ENCODE results near the gene BCL7B.

DNA sequence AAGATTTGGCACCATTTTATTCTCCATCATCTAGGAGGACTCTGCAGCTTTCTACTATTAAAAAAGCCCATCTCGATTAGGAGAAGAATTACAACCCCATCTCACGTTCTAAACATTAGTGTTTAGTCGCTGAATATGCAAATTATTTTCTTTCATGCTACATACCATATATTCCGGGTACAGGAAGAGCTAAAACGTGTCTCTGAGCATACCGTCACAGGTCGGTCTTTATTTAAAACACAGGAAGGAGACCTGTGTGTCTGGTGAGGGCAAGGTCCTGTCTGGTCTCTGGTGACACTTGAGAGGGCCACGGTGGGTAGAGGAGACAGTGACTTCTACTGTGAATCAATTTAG, 345.5 kb upstream of the GALNT17 start:
- RRBS = no CpG with 5 or more reads among the region's 8 CpGs

GRCh38 chr7:71303409-71303777, 171.4 kb downstream of the GALNT17 start:
- RRBS = no CpG with 5 or more reads among the region's 4 CpGs

DNA sequence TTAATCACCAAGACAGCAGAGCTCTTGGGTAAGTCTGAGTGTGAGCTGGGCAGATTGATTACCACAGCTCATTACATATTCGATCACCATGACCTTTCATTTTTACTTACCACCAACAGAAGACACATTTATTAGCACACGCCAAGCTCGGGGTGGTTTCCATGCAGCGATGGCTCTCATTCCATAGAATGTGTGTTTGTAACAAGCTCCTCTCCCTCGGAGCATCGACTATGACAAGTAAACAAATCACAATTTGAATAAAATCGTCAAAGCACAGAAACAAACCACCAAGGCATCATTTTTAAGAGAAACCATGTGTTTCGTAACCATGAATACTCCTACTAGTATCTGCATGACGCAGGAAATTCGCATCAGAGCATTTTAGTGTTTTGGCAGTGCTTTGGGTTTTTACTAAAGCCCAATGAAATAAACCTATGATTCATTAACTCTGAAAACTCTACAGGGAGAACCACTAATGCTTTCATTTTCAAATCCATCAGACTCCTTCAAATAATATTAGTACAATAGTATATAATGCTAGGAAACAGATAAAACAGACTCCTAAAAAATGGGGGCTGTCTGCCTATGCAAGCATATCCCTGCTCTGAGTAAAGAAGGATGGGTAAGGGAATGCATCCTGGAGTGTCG, 83.5 kb downstream of the TYW1B start:
- RRBS = no CpG with 5 or more reads among the region's 11 CpGs

GRCh38 chr7:72828406-72828605, 306 bp upstream of the TYW1B start:
- RRBS = no CpG with 5 or more reads among the region's 6 CpGs

DNA sequence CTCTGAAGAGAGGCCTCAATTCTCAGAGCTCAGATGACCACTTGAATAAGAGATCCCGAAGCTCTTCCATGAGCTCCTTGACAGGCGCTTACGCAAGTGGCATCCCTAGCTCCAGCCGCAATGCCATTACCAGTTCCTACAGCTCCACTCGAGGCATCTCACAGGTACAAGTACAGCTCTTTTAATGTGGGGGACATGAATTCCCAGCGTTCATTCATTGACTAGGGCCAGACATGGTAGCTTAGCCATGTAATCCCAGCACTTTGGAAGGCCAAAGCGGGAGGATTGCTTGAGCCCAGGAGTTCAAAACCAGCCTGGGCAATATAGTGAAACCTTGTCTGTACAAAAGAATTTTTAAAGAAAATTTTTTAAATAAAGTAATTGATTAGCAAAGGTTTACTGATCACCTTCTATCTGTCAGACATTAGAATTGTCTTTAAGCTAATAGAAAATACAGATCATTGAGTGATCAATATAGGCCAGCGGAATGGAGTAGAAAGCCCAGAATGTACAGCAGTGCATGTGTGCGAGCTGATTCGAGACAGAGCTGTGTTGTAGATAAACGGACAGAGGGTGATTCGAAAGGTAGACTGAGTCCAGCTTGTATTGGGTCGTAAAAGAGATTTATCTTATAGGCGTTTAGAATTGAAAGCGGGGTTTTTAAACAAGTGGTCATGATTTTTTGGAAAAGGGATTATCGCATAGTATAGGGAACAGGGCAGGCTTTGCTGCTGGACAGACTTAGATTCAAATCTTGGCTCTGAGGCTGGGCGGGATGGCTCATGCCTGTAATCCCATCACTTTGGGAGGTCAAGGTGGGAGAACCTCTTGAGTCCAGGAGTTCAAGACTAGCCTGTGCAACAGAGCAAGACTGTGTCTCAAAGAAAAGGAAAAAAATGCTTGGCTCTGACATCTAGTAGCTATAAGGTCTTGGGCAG, 5.3 kb downstream of the POM121 start:
- RRBS = no CpG with 5 or more reads among the region's 17 CpGs

GRCh38 chr7:72942870-72943650, 18.2 kb downstream of the POM121 start:
- RRBS = 83% methylated on average over 1 of the region's 42 CpGs

DNA sequence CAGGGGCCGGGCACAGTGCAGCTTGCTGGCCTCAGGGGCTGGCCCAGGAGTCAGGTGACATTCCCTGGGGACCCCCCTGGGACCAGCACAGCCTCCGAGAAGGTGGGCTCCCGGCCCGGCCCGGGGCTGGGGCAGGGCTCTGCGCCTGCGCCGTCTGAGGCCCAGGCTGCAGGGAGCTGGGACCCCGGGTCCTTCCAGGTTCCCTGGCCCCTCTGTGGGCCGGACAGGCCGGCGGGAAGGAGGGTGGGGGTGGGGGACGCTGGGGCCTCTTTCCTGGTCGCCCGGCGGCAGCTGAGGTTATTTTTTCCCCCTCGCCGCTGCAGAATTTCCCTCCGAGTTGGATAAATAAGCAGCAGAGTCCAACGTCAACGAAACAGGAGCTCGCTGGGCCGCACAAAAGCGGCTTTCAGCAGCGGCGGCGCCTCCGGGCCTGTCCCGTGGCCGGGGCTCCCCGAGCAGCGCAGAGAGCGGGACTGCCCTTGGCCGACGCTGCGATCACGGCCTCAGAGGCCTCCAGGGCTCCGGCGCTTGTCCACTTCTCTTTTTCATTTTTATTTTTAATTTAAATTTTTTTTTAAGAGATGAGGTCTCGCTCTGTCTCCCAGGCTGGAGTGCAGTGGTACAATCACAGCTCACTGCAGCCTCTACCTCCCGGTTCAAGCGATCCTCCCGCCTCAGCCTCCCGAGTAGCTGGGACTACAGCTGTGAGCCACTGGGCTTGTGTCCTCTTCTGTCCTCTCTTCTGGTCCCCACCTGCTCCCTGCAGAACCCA, 9.4 kb upstream of the FZD9 start:
- RRBS = 59% methylated on average over 20 of the region's 44 CpGs

DNA sequence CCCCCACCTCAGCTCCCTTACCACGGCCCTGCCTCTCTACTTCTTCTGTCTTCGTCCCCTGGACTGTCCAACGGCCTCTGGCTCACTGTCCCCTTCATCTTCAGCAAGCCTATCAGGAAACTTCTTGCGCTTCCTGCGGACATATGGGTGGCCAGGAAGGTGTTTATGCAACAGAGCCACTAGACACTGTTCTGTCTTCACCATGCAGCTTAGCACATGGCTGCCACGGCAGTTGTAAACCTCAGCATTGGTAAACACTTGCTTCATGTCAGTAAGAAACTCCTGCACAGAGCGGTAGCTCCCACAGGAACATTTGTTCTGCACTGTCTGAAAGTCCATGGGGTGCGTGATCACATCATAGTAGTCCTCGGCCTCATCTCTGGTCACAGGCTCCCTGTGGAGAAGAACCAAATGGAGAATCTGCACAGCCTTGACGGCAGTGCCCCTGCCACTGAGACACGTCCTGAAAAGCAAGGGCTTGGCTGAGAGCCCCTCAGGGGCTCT, 8.6 kb downstream of the FZD9 start:
- RRBS = no CpG with 5 or more reads among the region's 11 CpGs

DNA sequence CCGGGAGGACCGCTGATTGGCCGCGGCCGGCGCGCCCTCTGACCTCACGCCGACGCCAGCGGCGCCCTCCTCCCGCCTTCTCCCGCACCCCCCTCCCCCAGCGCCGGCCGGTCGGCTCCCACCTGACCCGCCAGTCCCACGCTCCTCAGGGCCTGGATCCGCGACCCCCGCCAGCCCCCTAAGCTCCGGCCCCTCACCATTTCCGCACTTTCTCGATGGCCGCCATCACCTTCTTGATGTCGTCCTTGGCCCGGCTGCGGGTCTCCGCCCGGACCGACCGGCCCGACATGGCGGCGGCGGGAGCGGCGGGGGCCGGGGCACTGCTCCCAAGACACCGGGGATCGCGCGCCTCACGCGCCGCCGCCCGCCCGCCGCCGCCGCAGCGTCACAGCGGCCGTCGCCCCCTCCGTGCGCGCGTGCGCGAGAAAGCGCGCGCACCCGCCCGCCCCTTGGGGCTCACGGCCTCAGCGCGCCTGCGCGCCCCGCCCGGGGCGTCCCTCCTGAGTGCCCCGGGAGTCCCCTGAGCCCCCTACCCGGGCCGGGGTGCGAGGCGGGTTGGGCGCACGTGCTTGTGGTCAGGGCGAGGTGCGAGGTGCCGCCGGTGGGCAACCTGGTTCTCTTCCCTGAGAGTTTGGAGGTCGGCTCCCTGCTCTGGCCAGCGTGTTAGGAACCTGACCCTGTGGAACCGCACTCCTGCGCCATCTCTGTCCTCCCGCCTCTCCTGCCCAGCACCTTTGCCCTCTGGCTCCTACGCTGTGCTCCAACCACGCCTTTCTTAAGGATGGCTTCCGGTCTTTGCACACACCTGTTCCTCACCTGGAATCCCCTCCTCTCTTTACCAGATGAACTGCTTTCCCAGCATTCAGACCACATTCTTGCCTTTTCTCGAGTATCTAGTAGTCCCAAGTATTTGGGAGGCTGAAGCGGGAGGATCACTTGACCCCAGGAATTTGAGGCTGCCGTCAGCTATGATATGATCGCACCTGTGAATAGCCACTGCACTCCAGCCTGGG, at the start of gene BCL7B:
Gene BCL7B, minus strand, starts transcription at position 401 of the 1,013 bp plus-strand sequence.
- RRBS = 1% methylated on average over 40 of the region's 100 CpGs

DNA sequence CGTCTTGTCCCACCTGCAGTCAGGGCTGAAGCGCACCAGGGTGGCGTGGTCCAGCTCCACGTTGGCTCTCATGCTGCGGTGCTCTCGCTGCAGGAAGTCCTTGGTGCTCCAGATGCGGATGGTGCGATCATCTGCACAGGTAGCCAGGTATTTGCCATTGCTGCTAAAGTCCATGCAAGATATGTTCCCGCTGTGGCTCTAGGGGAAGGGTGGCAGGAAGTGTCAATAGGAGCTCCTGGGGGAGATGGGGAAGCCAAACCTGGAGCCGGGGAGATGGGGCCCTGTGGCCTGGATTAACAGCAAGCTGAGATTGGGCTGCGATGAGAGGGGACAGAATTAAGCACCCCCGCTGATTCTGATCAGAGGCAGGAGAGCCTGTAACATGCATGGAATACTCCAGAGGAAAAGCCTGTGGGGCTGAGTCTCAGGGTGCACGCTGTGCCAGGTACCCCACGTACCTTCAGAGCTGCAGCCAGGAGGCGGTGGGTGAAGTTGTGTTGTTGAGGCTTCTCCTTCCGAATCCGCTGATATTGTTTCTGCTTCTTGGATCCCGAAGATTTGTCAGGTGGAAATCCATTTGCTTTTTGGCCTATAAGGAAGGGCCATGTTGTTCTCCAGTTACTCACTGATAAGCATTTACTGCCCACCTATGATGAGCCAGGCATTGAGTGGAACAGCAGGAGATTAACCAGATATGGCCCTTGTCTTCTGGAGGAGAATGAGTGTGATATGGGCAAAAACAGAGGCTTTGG, 4.3 kb downstream of the TBL2 start:
- RRBS = no CpG with 5 or more reads among the region's 18 CpGs

DNA sequence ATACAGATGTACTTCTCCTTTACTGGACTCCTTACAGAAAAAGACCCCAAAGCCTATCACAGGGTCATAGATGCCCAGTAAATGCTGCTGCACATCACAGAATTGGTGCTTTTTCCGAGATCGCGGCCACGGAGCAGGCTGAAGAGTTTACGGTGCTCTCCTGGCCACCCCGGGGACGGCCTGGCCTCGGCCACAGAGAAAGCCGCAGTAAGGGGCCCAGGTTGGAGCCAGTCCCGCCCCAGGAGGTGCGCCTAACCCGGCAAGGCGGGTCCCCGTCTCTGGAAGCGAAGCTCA, 442 bp downstream of the TBL2 start:
- RRBS = under 1% methylated on average over 10 of the region's 15 CpGs

- RRBS = 90% methylated on average over 10 of the region's 28 CpGs
Measured at GRCh38 chr7:73595902-73596719, 17.7 kb upstream of the TBL2 start.

DNA sequence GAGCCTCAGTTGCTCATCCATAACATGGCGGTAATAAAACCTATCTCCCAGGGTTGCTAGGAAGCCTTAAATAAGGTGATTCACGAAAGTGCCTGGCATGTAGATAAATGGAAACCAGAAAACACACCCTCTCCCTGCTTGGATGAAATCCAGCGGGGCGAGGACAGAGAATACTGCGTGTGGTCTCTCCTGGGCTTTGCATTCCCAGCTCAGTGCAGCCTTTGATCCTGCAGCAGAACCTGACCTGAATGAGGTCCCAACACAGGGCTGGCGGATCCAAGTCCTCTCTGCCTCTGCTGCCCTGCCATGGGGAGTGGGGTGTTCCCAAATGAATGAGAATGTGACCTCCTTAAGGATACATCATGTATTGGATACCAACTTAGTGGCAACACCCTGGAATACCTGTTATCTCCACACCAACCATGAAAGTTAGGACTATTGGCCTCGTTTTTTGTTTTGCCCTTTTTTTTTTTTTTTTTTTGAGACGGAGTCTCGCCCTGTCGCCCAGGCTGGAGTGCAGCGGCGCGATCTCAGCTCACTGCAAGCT, 9.9 kb downstream of the MLXIPL start:
- RRBS = no CpG with 5 or more reads among the region's 13 CpGs

DNA sequence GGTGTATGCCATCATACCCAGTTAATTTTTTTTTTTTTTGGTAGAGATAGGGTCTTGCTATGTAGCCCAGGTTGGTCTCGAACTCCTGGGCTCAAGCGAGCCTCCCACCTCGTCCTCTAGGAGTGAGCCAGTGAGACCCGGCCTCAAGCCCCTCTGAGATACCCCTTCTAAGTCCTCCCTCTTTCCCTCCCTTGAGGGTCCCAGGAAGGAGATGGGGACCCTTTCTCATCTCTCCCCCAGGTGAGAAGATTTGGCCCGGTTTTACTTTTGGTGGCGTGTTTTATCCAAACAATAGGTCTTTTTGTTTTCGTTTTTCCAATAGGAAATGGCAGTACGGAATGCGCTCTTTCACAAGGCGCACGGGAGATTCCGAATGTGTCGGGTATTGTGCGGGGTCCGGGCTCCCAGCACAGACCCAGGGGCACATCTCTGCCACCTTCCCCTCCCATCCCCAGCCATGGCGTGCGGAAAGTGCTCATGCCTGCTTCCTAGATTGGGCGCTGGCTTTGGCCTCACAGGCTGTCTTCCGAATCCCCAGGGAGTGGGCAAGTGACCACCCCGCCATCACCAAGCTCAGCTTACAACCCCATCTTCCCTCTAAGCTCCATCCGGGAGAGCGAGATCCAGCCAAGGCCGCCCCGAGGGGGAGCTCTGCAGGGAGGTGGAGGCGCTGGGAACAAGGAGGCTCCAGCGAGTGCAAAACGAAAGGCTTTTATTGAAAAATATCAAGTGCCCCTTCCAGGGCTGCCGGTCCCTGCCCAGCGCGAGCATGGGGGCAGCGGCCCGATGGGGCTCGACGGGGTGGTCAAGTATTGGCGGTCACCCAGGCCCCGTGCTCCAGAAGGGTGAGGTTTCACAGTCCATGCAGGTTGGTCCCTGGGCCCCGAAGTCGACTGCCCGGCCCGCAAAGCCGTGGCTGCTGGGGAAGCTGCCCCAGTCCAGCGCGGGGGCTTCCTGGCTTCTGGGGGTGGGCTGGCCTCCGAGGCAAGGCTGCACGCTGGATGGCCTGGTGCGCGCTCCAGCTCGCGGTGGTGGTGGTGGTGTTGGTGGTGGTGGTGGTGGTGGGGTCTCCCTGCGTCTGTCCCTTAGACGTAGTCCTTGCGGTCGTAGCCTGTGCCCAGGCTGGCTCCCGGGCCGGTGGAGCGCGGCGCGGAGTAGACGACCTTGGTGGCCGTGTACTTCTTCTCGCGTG, 1.4 kb downstream of the CLDN3 start:
- RRBS = 58% methylated on average over 2 of the region's 63 CpGs

GRCh38 chr7:73845672-73846079, 3.4 kb upstream of the METTL27 start:
- RRBS = no CpG with 5 or more reads among the region's 12 CpGs

DNA sequence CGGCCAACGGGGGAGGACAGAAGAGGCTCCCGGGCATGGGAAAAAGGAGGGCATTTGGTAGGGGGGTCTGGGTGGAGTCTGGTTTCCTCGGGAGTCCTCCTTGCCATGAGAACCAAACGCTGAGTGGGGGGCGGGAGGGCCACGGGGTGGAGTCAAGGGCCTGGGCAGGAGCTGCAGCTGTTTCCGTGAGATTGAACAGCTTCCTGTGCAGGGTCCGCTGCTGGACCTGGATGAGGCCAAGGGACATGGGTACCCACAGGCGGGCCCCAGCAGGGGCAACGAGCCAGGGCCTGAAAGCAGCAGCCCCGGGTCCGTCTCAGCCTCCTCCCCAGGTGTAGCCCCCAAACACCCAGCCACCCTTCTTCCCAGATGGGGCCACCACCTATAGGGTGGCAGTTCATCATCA, 1.4 kb downstream of the ELN start:
- RRBS = no CpG with 5 or more reads among the region's 13 CpGs

GRCh38 chr7:74190900-74191381, 16.8 kb downstream of the EIF4H start:
- RRBS = no CpG with 5 or more reads among the region's 7 CpGs

DNA sequence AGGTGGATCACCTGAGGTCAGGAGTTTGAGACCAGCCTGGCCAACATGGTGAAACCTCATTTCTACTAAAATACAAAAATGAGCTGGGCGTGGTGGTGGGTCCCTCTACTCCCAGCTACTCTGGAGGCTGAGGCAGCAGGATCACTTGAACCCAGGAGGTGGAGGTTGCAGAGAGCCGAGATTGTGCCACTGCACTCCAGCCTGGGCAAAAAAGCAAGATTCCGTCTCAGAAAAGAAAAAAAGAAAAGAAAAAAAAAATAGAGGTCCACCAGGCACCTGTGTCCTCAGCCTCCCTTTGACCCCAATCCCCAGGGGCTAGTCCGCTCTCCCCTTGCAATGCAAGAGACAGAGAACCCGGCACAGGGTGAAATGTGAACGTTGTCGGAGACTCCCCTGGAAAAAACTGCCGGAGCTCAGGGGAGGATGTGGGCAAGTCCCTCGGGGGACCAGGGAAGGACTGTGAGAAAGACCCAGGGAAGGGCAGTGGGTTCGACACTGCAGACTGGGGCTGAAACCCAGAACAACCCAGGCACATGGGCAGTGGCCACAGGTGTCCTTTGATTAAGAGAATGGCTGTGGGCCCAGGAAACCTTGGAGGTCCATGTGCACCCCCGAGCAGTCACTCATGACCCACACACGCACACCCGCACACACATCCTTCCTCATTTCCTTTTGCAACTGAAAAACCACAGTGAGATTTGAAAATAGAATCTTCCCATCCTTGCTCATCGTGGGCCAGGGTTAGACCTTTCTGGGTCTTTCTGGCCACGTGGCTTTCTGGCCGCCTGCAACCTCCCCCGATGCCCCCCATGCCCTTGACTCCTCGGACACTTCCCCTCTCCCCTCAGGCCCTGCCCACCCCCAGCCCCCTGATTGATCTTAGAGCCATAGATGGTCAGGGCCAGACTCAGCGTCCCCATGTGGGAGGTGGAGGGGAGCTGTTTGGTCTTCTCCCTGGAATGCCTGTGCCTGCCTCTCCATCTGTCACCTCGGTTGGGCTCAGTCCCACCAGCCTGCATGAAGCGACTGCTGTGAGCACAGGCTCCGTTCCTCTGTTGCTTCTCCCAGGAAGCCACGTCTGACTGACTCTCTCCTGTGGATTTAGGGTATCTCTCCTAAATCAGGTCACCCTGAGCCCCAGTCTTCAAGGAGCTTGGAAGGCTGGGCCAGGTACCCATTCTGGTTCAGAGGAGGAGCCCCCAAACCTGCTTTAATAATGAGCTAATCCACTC, 7.8 kb downstream of the LAT2 start:
- RRBS = no CpG with 5 or more reads among the region's 23 CpGs

DNA sequence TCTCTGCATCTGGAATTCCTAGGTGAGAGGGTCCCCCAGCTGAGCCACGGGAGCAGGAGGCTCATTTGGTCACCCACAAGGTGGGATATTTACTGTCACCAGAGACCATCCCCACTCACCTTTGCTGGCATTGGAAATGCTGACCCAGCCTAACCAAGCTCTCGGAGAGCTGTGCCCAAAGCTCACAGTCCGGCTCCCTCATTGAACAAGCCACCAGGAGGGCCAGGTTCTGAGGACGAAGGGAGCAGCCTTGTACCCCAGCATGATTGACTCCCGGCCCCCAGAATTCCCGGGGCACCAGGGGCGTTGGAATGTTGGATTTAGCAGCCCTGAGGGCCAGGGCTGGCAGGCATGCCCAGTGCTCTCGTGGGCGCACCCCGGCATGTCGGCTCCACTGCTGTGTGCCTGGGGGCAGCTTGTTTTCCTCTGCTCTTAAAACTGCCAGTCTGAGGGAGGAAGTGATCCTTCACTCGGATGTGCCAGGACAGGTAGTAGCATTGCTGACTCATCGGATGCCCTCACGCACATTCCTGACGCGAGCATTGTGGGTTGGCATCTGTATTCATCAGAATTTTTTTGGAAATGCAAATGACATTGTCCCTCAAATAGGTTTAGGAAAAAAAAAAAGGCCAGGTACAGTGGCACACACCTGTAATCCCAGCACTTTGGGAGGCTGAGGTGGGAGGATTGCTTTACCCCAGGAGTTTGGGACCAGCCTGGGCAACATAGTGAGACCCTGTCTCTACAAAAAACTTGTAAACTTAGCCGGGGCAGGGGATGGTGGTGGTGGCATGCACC, 23.4 kb downstream of the CLIP2 start:
- RRBS = 13% methylated on average over 7 of the region's 17 CpGs